Sternocleidomastoid (tissue), 1 donor: ENCODE measurements around the genes GALNT6 and ACVR1B.

DNA sequence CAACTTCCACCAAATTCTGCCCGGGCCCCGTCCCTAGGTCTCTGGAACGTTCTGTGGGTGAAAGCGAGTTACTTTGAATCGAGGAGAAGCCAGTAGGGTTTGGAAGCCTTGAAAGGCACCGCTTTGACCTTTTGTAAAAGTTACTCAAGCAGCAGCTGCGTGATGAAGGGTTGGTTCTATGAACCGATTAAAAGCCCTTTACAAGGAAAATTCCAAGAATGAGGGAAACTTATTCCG, 752 bp downstream of the LARP4 start:
- PRO-cap: no peak

GRCh38 chr12:50475502-50475987, 29.2 kb upstream of the DIP2B start:
- PRO-cap: no peak

DNA sequence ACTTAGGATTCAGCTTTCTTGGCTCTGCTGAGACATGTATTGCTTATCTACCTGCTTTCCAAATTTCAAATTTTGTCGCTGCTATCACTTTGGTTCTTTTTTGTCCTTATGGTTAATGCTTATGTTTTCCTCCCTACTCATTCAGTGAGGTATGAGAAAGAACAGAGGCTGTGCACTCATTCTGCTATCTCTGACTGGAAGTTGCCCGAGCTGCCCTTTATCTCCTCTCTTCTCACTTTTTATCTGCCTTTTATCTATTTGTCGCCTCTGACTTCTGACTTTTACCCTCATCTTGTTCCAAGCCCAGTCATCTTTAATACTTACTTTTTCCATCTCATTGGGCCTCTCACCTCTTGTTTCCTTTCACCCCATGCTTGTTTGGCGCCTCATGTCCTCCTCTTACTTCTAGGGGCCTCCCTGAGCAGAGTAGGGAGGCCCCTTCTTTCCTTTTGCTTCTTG, 50.6 kb downstream of the DIP2B start:
- PRO-cap: no peak

DNA sequence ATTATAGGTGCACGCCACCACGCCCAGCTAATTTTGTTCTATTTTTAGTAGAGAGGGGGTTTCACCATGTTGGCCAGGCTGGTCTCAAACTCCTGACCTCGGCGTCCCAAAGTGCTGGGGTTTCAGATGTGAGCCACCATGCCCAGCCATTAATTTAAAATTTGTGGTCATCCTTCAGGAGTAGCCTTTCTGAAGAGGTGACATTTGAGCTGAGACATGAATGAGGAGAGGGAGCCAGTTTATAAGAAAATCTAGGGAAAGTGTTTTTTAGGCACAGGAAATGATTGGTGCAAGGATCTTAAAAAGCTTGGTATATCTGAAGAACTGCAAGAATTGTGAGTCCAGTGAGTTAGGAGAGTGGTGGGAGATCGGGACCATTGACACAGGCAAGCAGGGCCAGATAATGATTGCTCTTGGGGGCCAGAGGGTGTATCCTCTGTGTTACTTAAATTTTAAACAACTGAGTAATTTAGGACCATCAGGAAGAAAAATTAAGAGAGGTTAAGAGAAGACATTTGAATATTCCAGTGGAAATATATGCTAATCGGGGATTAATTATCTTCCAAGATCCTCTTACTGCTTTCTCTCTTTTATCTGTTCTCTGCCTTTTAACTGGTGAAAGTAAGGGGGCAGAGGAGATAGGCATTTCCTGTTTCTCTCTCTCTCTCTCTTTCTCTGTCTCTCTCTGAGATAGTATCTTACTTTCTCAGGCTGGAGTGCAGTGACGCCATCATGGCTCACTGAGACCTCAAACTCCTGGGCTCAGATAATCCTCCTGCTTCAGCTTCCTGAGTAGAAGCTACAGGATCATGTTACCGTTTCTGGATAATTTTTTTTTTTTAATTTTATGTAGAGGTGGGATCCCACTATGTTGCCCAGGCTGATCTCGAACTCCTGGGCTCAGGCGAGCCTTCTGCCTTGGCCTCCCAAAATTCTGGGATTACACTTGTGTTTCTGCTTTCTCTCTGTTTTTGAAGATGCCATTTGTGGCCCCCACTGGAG, 84.8 kb downstream of the DIP2B start:
- PRO-cap: no peak

DNA sequence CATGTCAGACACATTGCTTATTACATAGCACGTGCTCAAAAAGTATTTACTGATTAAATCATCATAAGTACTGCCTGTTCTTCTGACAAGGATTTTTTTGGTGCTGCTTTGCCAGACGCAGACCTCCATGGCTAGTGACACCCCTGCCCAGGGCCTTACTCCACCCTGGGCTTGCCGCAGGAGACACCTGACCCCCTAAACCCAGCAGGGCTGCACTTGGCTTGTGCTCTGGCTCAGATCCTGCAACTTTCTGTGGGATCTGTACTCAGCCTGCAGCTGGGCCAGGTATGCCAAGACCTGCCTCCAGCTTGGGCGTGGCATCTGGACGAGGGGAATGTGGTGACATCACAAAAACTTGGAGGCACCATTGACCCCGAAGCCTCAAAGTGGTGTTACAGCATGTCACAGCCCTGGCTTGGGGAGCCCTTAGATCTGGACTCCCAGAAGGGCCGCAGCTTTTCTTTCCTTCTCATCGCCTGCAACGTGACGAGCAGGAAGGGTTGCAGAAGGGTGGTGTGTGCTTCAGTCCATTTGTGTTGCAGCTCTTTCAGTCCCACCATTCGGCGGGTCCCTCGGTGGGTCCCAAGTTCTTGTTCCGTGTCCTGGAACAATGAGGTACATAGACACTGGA, 12.3 kb downstream of the METTL7A start:
- PRO-cap: no peak

DNA sequence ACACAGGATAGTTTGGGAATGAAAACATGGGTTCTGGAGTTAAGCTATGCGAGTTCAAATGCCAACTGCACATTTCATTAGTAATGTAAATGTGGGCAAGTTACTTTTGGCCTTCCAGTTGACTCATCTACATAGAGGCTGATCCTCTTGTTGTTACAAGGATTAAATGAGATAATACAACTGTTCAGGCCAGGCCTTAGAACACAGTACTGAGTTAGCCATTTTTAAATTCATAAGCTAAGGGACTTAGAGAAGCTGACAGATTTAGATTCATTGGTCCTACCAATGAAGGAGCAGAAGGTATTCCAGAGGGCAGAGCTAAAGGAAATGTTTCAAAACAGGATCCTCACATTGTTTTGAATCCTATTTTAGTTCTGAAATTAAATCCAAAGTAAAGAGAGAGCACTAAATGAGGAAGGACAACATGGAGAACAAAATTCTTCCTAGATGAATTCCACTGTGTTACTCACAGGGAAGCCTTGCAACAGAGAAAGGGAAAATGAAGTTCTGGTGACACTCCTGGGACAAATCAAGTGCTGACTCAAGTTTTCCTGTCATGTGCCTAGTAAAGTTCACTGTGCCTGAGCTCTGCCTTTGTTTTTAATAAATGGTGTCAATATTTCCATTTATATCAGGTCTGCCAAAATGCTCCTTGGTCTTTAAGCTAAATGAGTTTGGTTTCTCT, 32.7 kb downstream of the HIGD1C start:
- PRO-cap: no peak

GRCh38 chr12:50987051-50987435, 34.7 kb downstream of the HIGD1C start:
- PRO-cap: no peak

GRCh38 chr12:51191365-51191881, 18.5 kb upstream of the TFCP2 start:
- PRO-cap: no peak

DNA sequence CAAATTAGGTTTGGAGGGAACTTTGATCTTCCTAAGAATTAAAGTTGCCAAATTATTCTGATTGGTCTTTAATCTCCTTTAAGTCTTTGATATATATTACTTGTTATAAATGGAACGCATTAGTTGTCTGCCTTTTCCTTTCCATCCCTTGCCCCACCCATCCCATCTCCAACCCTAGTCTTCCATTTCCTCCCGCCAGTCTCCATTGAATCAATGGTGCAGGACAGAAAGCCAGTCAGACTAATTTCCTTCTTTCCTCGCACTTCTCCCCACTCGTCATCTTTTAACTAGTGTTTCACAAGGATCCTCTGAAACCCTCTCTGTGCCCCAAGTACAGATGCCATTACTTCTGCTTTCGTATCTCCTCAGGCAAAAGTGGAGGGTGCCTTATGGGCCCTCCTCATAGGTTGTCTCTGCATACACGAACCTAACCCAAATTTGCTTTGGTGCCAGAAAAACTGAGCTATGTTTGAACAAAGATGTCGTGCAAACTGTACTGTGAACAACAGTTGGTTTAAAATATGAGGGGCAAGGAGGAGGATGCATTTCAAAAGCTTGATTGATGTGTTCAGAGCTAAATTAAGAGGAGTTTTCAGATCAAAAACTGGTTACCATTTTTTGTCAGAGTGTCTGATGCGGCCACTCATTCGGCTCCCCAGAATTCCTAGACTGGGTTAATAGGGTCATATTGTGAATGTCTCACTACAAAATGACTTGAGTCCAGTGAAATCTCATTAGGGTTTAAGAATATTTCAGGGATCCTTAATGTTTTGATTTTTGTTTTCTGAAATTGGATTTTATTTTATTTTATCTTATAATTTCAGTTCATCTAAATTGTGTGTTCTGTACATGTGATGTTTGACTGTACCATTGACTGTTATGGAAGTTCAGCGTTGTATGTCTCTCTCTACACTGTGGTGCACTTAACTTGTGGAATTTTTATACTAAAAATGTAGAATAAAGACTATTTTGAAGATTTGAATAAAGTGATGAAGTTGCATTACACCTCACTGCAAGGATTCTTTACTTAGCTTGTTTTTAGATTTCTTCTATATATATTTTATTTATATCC, 4.5 kb downstream of the DAZAP2 start:
- PRO-cap: no peak

DNA sequence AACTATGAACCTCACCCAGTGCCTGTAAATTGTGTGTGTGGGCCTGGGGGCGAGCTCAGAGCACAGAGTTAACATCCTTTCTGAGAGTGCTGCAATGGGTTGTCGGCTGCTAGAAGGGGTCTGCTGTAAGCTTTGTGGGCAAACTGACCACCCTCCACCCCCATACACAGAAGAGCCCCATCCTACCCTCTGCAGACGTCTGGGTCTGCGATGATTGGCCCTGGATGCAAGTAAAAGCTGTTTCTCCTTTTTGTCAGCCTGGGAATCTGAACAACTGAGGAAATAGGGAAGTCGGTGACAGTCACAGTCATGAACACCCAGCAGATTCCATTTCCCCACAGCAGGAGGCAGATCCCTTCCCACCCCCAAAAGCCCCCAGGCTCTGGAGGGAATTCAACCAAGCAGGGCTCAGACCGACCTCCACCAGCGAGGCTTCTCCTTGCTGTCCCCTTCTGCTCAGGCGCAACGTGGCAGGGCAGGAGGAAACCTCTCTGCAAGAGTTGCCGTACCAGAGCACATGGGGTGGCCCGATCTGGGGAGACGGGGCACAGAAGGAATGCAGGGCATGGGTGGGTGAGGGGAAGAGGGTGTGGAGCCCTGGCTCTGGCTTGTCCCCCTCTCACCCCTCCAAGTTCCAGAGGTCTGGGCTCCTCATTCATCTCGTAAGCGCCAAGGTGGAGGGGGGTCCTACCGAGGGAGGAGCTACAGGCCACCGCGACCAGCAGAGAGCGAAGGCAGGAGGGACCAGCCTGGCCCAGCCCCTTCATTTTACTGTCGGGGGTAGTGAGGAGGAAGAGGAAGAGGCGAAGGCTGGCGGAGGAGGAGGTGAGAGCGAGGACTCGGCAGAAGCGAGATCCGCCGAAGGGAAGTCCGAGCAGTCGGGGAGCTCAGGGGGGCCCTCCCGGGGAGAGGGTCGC, at the start of gene GALNT6:
GALNT6 (minus strand) TSS at position 743 of the 917 bp plus-strand sequence.
- PRO-cap: bidirectional peak, plus-strand start at position 795 of the sequence, minus-strand start at position 770 of the sequence

DNA sequence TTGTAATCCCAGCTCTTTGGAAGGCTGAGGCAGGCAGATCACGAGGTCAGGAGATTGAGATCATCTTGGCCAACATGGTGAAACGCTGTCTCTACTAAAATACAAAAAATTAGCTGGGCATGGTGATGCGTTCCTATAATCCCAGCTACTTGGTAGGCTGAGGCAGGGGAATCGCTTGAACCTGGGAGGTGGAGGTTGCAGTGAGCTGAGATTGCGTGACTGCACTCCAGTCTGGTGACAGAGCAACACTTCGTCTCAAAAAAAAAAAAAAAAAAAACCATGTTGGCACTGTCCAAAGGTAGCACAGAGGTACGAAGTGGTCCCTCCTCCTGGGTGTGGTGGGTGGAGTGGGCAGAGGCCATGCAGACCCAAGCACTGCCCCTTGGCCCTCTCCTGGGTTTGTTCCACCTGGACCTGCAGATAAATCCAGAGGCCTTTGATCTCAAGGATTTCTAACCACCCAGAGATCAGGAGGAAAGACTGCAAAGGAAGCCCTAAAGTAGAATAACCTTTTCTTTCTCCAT, 8.6 kb upstream of the GALNT6 start:
- PRO-cap: no peak

DNA sequence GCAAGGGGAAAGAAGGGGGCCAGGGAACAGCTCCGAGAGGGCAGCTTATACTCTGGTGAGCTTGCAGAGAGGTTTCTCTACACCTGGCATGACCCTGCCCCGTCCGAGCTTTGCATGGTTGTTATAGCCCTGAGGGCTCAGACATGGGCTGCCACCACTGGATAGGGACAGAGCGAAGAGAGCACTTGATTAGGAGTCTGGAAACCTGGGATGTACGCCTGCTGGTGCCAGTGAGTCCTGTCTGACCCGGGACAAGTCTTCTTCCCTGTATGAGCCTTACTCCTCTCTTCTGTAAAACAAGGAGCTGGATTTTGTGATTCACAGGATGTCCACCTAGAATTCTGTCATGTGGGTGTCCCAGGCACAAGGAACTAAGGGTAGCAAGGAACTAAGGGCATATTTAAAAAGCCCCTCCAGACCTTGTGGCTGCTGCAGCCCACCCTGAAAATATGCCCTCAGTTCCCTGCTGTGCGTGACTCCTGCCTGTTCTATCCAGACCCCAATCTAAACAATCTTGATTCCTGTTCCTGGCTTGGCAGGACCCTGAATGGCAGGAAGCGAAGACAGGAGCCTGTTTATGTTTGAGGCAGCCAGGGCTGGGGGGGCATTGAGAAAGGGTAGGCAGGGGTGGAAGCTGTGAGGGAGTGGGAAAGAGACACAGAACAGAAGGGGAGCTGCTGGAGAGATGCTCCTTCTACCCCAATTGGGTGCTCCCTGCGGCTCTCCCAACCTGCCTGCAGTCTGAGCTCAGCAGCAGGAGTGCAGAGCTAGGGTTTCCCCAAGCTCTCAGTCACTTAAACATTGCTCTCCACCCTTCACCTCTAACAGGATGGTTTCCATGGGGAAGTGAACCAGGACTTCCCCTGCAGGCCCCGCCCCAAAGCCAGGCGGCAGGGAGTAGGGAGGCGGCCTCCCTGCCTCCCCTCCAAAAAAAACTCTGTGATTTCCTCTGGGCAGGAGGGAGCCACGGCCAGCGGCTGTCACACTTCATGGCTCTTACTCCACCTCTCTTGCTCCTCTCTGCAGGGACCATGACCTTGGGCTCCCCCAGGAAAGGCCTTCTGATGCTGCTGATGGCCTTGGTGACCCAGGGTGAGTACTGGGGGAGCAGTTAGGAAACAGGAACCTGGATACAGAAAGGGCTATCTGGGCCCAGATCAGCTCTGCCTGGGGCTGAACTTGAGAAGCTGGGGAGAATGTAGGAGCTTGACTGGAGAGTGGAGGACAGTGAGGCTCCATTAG, 4.6 kb downstream of the ACVRL1 start:
- PRO-cap: bidirectional peak, plus-strand start at position 639 of the sequence, minus-strand start at position 506 of the sequence; bidirectional peak, plus-strand start at position 880 of the sequence, minus-strand start at position 743 of the sequence

DNA sequence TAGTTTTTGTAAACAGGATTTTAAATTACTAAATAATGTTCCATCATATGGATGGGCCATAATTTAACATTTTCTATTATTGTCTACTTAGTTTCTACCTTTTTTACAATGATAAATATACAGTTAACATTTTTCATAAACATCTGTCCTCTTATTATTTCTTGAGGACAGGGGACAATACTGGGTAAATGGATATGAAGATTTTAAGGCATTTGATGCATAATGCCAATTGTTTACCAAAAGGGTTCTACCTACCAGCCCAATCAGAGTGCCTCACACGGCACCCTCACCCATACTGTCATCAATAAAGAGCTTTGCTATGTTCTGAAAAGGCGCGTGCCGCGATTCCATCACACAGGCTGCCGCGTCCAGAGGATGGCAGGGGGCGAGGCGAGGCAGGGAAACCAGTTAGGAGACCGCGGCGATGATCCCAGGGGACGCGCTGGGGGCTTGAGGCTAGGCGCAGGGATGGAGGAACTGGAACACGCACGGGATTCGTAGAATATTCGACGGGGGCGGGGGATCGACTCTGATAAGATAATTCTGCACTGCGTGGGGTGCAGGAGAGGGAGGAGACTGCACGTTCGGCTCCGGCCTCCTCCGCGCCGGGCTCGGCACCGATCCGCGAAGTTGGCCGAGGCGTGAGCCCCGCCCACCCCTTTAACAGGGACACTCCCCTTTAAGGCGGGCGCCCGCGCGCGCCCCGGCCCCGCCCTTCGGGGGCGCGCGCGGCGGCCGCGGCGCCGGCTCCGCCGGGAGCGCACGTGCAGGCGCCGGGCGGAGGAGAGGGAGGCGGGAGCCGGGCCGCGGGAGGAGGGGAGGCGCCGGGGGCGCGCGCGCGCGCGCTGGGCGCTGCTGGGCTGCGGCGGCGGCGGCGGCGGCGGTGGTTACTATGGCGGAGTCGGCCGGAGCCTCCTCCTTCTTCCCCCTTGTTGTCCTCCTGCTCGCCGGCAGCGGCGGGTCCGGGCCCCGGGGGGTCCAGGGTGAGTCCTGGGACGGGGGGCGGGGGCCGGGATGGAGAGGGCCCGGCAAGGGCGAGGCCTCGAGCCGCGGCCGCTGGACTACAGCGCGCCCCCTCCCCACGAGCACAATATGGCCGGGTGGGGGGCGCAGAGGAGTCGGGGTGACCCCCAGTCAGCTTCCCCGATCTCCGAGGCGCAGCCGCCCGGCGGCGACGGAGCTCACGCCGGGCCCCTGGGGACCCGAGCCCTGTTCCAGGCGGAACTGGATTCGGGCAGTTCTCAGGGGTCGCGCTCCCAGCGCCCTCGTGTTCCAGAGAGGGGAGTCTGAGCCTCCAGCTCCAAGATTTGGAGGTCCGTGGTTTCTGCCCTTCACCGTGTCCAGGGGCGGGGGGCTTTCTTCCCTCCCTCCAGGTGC, at the start of gene ACVR1B:
ACVR1B (plus strand) TSS at position 848 of the 1,377 bp plus-strand sequence.
- PRO-cap: bidirectional peak, plus-strand start at position 866 of the sequence, minus-strand start at position 626 of the sequence; bidirectional peak, plus-strand start at position 1,237 of the sequence, minus-strand start at position 1,226 of the sequence

DNA sequence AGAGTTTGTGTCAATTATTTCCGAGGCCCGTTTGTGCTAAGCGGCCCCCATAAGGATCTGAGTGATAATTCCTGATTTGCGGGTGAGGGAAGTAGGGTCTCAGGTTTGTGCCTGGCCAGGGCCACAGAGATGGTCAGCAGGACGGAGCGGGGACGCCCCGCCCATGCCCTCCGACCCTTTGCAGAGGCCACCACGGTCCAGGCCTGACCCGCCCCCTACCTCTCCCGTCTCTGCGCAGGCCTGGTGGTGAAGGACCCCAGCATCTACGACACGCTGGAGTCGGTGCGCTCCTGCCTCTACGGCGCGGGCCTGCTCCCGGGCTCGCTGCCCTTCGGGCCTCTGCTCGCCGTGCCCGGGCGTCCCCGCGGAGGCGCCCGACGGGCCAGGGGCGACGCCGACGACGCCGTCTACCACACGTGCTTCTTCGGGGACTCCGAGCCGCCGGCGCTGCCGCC, 7.7 kb downstream of the TAMALIN start:
- PRO-cap: no peak

DNA sequence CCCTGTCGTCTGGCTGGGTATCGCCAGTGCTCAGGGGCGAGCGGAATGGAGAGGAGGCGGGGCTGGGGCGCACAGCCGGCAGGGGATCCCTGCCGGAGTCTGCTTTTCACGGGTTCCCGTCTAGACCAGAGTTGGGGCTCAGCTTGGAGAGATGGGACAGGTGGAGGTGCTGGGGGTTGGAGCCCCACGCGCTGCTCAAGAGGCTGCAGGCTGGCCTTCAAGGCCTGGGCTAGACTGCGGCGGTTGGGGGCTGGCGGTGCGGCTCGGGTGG, 16.2 kb downstream of the TAMALIN start:
- PRO-cap: unidirectional peak, plus-strand start at position 26 of the sequence

- PRO-cap: no peak
These were observed 18.8 kb downstream of the TAMALIN start for GRCh38 chr12:52025382-52026196.

- PRO-cap: unidirectional peak, minus-strand start at chr12:52038628
These were observed 12.6 kb upstream of the NR4A1 start for GRCh38 chr12:52038533-52039217.

DNA sequence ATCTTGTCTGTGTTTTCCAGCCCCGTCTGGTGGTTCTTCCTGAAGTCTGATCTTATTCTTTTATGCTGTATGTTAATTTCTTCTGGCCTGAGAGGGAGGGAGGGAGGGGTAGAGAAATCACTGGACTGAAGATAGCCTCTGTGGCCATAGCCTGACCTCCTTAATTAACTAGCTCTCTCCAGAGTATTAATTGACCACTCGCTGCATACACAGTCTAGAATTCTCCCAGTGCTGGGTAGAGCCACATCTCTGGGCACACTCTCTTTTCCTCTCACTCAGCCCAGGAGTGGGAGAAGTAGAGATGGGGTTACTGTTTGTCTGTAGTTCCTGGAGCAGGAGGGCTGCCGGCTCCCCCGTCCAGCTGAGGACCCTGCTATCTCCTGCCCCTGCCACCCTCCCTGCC, 6.4 kb upstream of the NR4A1 start:
- PRO-cap: unidirectional peak, minus-strand start at position 28 of the sequence

- PRO-cap: no peak
These were observed 2.2 kb downstream of the NR4A1 start for GRCh38 chr12:52053487-52053777.

- PRO-cap: no peak
These were observed 7.9 kb downstream of the NR4A1 start for GRCh38 chr12:52059176-52059586.